Mucosa of descending colon (tissue), 1 donor: ENCODE measurements around a stretch of chr5.

- PRO-cap, result no peak
Measured at GRCh38 chr5:108320071-108320647, 61.7 kb downstream of the FBXL17 start.

DNA sequence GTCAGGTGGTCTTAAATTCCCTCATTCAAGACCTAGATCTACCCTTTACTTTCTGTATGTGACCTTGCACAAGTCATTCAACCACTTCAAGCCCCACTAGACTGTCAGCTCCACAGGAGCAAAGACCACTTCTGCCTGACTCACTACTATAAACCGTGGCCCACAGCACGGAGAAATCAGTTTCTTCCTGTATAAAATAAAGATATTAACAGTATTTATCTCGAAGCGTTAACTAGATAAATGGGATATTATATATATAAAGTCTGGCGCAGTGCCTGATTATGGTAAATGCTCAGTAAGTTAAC is 2.0 kb downstream of the FBXL17 start:
- PRO-cap, result no peak

DNA sequence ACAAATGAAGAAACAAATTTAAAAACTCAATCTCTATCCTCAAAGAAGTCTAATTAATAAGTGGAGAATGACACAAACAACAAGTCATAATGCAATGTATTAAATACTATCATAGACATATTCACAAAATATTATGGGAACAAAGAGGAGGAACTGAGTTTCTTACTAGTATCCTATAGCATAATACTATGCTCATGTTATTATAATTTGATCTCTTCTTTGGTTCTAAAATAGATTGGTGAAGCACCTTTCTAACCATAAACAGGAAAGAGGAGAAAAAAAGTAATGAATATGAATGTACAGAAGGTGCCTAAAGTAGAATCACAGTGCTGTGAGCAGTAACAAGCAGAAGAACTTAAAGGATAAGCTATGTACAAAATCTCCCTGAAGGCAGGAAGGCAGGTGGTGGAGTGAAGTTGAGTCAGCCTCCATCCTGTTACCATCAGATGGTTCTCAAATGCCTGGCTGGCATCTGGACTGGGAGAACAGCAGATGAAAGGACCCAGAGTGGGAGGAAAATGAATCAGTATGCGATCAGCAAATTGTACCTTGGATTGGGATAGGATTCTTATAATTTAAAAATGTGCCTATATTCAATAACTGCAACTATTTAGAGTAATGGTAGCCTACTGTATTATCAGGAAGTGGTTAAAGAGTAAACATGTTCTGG is 21.3 kb upstream of the FER start:
- PRO-cap, result no peak

- PRO-cap, result no peak
Measured at GRCh38 chr5:108963788-108964685, 216.3 kb downstream of the FER start.

DNA sequence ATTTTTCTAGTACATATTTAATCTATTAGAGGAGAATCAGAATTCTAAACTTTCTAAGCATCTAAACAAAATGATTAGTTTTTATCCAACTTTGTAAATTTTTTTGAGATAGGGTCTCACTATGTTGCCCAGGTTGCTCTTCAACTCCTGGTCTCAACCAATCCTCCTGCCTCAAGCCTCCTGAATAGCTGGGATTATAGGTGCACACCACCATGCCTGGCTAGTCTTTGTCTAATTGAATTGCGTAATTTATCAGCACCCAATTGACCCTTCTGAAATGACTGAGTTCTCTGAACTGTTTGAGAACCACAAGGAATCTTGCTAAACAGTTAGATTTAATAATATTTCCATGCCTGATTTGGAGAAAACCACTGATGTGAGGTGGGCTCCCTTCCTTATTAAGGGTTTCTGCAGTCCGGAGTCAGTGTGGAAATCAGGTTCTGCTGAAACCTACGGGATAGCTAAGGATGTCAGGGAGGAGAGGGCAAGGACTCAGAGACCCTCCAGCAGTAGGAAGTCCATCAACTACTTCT is 75.7 kb downstream of the PJA2 start:
- PRO-cap, result no peak

GRCh38 chr5:109344596-109344942 is 65.2 kb downstream of the PJA2 start:
- PRO-cap, result no peak

DNA sequence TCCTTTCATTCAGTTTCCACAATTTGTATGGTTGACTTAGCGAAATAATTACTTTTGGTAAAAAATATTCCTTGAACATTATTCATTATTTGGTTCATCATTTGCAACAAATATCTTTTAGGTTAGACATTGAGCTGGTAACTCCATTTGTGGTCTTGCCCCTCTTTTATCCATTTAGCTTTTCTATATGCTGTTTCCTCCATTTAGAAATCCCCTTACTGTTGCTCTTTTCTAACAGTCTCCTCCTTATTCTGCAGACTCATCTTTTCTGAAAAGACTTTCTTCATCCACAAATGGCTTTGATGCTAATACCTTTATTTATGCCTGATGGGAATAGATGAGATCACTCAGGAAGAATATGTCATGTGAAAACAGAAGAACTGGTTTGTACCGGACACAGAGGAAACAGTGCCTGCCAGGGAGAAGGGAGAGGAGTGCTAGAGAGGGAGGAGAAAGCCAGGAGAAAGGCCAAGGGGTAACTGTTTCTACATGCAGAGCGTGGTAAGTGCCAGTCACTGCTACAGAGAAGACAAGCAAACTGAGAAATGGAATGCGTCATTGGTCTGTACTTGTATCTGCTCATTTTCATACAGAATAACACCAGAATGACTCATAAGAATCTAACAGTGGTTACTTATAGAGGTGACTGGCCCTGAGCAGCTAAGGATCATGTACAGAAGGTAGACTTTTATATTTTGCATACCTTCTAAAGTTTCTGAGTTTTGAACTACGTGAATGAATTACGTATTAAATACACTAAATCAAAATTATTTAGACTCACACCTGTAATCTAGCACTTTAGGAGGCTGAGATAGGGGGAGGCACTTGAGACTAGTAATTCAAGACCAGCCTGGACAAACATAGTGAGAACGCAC is 45.9 kb upstream of the PJA2 start:
- PRO-cap, result no peak

DNA sequence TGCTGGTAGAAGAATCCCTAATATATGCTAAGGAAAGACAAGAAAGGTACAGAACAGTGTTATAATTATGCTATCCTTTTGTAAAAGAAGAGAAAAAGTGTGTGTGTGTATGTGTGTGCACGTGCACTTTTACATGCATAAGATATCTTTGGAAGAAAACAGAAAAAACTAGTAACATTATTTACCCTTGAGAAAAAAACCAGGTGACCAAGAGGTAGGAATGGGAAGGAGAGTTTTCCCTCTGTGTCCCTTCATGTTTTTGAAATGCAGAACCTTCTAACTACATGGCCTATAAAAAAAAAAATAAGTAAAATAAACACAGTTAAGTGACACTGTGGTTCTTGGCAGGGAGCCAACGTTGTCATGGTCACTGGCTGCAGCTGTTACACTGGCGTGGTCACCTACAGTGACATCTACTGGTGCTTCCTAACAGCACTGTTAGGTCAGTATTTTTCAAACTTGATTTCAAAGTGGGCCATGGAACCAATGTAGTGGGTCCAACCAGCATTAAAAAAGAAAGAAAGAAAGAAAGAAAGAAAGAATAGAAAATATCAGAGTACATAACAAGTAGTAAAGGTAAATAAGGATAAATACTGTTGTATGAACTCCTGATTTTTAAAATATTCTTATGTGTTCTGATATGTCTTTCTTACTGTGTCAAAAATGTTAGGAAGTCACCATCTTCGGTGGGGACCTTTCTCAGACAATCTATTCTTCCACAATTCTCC is 59.0 kb upstream of the PJA2 start:
- PRO-cap, result no peak

DNA sequence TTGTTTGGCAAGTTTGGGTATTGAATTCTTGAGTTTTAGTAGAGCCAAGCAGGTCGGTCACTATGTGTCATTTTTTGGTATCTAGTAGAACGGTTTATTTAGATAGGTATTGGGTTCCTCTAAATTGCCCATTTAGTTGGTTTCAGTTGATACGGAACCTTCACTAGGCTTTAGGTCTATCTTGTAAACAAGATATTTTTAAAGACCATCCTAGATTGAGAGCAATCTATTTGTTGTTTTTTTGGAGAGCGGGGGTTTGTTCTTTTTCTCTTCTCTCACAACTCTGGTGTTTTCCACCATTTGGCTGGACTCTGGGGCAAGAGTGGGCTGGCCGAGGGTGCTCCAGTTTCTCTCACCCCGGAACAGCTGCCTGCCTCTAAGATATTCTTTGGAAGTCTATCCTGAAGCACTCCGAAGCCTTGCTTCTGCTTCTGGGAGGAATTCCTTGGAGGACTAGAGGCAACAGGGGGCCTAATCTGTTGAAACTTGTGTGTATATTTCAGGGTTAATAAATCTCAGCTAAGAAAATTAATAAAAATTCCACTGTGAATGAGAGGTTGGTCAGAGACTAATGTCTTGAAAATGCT is 3.7 kb downstream of the MAN2A1 start:
- PRO-cap, result no peak

GRCh38 chr5:109767294-109767967 is 77.7 kb downstream of the MAN2A1 start:
- PRO-cap, result no peak

GRCh38 chr5:110105509-110105962 is 415.8 kb downstream of the MAN2A1 start:
- PRO-cap, result no peak

DNA sequence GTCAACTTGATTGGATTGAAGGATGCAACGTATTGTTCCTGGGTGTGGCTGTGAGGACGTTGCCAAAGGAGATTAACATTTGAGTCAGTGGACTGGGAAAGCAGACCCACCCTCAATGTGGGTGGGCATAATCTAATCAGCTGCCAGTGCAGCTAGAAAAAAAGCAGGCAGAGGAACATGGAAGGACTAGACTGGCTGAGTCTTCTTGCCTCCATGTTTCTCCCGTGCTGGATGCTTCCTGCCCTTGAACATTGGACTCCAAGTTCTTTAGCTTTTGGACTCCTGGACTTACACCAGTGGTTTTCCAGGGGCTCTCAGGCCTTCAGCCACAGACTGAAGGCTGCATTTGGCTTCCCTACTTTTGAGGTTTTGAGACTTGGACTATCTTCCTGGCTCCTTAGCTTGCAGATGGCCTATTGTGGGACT is 313.4 kb downstream of the TMEM232 start:
- PRO-cap, result no peak

DNA sequence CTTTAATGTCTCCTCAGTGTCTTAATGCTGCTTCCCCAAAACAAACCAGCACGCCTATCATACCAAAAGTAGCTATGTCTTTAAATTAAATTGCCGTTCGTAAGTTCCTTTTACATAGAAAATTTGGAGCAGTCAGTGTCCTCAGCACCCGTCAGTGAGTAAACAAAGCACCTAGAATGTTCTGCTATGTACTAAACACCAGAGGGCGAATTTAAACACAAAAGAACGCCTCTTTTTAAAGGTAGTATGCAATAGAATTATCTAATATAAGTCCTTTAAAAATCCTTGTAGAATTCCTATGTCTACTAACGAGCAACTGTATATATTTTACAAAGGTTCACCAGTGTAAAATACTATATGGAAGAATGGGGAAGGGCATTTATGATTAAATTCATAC is 457 bp upstream of the TMEM232 start:
- PRO-cap, result no peak

DNA sequence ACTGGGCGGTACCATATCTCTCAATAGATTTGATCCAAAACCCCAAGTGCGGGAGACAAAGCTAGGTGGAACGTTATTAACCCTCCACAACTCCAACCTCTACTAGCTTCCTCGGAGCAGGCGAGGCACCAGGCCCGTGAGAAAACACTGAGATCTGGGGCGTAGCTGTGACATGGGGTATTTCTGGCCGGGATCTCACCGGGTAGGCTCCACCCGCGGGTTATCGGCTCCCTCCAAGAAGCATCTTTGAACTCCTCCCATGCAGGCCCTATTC is 347 bp upstream of the SLC25A46 start:
- PRO-cap, result no peak

DNA sequence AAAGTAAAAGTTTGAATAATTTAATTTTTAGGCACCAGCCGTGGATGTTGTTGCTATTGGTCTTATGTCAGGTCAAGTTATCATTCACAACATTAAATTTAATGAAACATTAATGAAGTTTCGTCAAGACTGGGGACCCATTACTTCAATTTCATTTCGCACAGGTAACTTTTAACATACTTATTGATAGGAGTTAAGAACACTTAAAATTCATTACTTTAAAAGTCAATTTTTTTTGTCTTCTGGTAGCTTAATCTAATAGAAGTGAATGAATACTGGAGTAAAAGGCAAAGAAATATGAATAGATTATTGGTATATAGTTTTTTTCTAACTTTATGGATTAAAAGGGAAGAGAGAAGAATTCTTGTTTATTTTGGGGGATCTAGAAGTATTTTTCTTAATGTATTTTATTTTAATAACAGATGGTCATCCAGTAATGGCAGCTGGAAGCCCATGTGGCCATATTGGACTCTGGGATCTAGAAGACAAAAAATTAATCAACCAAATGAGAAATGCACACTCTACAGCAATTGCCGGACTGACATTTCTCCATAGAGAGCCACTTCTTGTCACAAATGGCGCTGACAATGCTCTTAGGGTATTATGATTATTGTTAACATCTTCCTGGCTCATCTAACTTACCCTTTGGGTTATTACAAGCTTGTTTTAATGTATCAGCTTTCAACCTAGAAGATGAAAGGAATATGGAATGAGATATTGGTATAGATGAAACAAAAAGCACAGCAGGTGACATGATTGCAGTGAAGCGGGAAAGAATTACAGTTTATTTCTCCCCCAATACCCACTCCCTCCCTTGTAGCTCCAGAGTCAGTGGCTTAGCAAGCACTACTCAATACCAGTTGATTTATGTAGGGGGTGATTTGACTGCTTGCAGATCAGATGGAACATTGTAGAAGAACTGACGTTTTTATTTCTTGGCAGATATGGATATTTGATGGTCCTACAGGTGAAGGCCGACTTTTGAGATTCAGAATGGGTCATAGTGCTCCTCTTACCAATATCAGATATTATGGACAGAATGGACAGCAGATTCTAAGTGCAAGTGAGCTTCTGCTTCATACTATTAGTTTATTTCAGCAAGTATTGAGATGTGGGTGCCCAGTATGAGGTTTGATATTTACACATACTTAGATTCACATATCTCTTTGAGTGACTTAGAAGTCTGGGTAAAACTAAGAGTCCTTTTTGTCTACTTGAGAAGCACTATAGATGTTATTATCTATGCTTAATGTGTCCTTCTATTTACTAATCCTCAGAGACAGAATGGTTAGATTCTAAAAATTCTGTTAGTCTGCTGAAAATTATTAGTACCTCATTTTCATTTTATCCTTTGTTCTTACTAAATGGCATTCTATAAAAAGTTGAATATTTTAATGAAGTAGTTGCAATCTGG is 12.1 kb downstream of the WDR36 start:
- PRO-cap, result no peak

DNA sequence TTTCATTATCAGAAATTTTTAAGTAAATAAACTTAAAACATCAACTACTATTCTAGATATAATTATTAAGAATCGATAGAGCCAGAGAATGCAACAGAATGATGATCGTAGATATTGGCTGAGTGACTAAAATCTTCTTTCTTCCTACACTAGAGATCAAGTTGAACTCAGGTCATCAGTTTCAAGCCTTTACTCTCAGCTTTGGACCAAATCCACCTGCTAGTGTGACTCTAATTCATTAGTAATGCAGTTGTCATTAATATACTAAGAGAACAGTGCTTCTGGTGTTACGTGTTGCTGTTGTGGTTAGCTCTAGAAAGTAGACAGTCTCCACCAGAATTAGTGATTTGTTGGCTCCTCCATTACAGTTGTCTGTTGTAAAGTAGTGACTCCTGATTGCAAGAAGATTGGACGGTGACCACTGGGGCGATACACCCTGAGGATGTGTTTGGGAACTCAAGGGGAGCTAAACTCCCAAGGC is 3.0 kb downstream of the CAMK4 start:
- PRO-cap, result no peak

DNA sequence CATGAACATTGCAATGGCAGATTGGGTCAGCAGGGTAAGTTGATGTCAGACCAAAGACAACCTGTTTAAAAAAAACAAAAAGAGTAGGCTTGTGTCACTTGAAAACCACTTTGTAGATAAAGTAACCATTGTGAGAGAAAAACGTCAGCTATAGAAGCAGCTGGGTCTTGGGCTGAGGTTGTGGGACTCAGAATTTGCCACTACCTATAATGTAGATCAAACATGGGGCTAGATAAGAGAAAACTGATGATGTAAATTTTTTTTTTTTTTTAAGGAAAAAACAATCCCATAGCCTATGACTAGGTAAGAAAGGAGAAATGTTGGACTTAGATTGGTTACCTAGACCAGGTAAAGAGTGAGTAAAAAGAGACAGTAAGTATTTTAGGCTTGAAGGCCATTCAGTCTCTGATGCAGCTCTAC is 8.3 kb downstream of the CAMK4 start:
- PRO-cap, result no peak

- PRO-cap, result no peak
Measured at GRCh38 chr5:111254556-111254980, 30.4 kb downstream of the CAMK4 start.

DNA sequence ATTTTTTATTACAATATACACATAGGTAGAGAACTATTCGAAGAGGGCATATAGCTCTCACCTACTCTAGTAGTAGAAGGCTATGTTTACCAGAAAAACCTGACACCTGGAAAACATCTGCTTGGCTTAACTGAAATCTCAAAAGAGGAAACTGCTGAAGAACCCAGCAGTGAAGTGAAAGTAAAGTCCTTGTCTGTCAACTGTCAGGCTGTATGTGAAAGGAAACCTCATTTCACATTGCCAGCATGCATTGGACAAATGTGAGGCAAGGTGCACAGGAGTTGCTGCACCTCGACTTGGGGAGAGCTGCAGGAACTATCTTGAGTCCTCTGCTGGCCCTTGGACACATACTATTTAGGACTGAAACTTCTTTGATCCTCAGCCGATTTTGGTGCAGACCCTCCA is 53.4 kb downstream of the NREP start:
- PRO-cap, result no peak

GRCh38 chr5:111771923-111772365 is 14.9 kb upstream of the NREP start:
- PRO-cap, result no peak